ENCODE data around the genes ZNRF1 and CLEC3A.

GRCh38 chr16:74868467-74869112, 94.0 kb upstream of the FA2H start:
- PRO-cap: no peak
- RAMPAGE, long total RNA, 2 experiments: no peak in any of the 2 experiments

GRCh38 chr16:74887942-74888585, 96.9 kb downstream of the WDR59 start:
- PRO-cap: no peak
- RAMPAGE, long total RNA, 2 experiments: no peak in any of the 2 experiments

GRCh38 chr16:74998410-74999129, at the start of gene ZNRF1:
TSS of gene ZNRF1 (plus strand) at chr16:74999024.
- PRO-cap: unidirectional peak, plus-strand start at chr16:74999033
- RAMPAGE, long total RNA, 2 experiments: no peak in any of the 2 experiments

DNA sequence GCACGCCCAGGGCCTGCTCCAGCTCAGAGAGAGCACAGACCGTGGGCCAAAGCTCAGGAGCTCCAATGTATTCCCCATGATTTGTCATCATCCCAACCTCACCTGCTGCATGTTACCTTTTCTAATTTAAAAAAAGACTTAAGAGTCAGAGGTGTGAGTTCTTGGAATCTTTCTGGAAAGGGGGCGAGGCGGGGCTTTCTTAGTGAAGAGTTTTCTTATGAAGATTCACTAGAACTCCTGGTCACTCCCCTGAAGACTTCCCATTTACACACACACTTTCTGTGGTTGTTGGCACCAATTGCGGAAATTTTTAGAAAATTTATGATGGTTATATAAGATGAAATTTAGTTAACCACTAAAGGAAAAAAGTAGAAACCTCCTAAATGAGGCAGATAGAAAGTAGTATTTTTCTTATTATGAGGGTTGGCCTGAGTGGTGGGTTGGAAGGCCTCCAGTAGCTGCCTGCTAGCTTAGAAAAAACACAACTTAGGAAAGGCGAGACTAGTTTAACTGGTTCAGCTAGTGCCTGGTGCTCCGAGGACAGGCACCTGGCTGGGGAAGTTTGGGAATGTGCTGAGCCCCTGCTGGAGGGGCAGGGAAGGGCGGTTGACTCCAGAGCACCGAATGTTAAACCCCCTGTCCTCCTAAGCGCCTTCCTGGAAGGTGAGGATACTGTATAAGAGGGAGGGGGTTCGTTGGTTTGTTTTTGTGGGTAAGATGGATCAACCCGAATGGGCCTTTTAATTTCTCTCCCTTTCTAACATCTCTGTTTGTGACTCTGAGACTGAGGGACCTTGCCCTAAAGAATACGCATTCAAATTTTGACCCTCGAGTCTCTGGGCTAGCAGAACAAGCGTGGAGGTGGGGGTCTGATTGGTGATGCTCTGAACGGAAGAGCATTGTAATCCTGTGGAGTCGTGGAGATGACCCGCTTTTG, 19.9 kb downstream of the LDHD start:
- PRO-cap: unidirectional peak, plus-strand start at position 518 of the sequence
- RAMPAGE, long total RNA, 2 experiments: start-site peak on the plus strand in 1 of 2 experiments, centred at position 689 of the sequence, 5 reads per replicate

DNA sequence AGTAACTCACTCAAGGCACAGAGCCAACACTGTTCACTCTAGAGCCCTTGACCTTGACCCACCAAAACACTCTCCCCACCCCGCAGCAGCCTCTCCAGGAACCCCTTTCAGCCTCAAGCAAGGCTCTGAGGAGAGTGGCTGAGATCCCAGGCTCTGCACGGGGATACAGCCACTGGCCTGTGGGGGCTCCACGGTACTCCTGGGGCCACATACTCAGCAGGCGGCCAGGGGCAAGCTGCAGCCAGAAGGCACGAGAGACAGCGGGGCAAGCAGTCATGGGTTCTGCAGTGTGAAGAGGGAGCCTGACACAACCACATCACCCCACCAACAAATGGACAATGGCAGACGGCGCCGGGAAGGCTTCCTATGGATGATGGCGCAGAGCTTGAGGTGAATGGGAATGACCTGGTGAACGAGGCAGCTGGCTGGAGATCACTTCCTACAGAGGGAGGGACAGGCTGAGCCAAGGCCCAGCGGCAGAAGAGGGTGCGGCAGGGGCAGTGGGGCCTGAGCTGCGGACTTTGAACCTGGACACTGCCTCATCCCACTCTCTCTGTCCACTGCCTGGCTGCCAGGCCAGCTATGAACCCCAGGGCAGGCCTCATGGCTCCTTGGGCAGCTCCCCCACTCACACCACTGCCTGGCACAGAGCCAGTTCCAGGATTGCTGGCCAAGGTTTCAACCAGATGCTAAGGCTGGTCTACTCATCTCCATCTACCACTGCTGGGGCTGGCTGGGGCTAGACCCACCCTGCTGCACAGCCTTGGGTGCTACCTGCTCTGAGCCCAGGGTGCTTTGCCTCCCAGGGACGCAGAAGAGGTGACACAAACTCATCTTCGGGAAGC, 10.9 kb upstream of the BCAR1 start:
- PRO-cap: no peak
- RAMPAGE, long total RNA, 2 experiments: no peak in any of the 2 experiments

DNA sequence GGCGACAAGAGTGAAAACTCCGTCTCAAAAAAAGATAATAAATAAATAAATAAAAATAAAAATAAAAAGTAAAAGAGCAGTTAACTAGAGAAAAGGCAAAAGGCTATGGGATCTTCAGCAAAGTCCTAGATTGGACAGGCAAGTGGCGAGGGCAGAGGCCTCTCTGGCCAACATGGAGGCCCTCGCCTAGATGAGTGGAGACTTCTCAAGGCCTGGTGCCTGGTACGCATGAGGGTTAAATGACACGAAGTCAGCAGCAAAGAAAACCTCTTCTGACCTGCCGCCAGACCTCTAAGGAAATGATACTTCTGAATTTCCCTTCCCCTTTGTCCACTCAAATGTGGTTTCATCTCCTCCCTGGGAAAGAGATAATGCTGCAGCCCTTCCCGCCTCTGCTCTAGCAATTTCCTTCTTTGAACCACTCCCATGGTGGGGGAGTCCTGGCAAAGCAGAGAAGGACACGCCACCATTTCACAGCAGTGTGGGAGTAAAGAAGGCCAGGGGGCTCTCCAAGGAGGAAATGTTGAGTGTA, 65.6 kb upstream of the BCAR1 start:
- PRO-cap: no peak
- RAMPAGE, long total RNA, 2 experiments: no peak in any of the 2 experiments

DNA sequence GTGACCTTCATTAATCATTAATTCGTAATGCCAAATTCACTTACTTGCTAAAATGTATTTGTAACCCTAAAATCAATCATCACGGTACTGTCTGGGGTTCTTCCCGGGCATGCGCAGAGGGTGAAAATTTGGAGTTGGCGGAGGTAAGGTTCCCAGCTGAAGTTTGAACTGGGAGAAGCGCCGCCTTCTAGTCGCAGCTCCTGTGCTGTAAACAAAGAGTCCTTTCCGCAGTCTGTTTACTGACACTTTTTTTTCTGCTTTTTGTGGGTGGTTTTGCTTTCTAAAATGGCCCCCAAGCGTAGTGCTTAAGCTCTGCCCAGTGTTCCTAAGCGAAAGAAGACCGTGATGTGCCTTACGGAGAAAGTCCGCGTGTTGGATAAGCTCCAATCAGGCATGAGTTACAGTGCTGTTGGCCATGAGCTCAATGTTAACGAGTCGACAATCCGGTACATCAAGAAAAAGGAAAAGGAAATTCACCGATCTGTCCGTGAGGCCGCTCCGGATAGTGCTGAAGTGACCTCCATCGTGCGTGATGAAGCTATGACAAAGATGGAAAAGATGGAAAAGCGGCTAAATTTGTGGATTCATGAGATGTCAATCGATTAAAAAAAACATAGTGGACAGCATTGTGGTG, 496 bp upstream of the CFDP1 start:
- PRO-cap: bidirectional peak, plus-strand start at position 131 of the sequence, minus-strand start outside the sequence; unidirectional peak, plus-strand start at position 155 of the sequence; bidirectional peak, plus-strand start at position 335 of the sequence, minus-strand start at position 327 of the sequence
- RAMPAGE, long total RNA, 2 experiments: start-site peak on the plus strand in 1 of 2 experiments, centred at position 191 of the sequence, 8 reads per replicate

DNA sequence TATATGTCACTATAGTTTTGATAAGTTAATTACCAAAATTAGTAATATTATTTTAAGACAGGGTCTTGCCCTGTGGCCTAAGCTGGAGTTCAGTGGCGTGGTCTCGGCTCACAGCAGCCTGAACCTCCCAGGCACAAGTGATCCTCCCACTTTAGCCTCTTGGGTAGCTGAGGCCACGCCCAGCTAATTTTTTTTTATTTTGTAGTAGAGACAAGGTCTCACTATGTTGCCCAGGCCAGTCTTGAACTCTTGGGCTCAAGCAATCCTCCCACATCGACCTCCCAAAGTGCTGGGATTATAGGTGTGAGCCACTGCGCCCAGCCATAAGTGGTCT, 11.9 kb upstream of the CFDP1 start:
- PRO-cap: no peak
- RAMPAGE, long total RNA, 2 experiments: no peak in any of the 2 experiments

DNA sequence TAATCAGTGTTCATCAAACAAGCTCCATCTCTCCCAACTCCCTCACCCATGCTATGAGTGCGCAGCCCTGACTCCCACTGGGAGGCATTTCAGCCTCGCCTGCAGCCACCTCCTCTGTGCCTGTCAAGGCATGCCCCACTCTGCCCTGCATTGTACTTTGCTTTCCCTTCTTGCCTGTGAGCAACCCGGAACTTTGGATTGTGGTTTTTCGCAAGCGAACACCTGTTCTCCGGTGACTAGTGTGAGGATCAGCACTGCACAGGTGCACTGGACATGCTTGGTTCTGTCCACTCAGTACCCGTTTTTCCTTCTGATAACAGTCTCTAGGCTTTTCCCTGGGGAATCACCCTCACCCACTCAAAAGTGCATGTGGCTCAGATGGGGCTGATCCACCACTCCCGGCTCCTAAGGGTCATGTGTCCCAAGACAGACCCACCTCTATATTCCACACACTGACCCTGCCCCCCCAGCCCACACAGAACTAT, 9.1 kb downstream of the CHST6 start:
- PRO-cap: no peak
- RAMPAGE, long total RNA, 2 experiments: no peak in any of the 2 experiments

DNA sequence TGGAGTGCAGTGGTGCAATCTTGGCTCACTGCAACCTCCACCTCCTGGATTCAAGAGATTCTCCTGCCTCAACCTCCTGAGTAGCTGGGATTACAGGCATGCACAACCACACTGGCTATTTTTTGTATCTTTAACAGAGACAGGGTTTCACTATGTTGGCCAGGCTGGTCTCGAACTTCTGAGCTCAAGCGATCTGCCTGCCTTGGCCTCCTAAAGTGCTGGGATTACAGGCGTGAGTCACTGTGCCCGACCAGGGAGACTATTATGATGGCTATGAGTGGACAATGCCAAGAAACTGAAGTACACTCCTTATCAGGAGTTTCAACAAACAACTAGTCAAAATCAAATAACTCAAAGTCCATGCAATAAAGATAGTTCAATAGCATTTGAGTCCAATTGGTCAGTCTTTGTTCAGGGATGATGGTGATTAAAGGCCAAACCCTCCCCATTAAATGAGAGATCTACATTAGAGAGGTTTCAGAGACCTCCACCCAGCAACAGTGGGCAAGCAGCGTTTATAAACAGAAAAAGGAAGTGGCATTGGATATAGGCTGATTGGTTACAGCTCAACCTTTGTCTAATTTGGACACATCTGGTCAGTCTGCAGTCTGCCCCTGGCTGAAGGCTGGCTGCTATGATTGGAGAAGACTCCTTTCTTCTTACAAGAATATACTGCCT, 8.1 kb downstream of the CHST5 start:
- PRO-cap: no peak
- RAMPAGE, long total RNA, 2 experiments: no peak in any of the 2 experiments

GRCh38 chr16:75534641-75535488, 1.0 kb downstream of the CHST5 start:
- PRO-cap: no peak
- RAMPAGE, long total RNA, 2 experiments: no peak in any of the 2 experiments

DNA sequence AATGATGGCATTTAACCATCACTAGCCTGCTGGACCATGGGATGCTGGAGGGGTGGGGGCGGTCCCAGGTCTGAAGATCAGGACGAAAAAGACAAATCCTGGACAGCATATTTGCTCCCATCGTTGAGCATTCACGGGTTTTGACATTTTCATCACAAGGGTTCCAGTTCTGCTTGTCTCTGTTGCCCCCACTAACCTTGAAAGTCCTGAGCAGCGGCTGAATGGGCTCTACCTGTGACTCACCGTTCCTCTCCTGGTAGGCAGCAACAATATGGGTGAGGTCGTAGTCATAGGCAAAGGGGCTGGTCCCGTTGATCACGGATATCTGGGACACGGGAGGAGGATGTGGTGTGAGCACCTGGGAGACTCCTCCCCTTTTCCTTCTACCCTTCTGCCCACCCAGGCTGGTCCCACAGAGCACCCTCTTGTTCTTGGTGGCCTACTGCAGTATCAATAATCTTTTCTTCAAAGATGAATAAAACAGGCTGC, 6.5 kb upstream of the CHST5 start:
- PRO-cap: no peak
- RAMPAGE, long total RNA, 2 experiments: no peak in any of the 2 experiments

DNA sequence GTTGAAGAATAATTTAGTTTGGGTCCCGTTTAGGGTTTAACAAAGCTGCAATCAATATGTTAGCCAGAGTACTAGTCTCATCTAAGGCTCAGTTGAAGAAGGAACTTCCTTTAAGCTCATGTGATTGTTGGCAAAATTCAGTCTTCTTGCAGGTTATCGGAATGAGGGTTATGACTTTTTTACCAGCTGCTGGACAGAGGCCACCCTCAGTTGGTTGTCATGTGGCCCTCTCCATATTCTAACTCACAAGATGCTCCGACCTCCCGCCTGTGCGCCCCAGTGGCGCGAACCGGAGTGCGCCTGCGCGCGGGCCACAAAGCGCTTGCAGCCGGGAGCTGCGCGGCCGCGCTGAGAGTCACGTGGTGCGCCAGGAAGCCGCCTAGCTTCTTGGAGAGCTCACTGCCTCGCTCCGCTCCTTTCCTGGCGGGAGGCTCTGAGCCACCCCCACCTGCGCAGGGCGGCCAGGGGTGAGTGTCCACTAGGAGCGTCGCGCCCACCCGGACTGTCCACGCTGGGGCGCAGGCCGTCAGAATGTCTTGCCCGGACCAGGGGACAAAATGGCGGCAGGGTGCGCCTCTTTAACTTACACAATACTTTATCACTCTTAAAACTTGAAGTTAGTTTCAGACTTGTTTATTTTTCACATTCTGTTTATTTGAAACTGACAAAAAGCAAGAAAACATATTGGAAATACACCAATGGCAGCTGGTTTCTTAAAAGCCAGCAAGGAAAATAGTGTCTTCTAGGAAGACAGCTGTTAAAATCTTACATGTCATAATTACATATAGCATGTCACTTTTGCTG, 357.7 kb downstream of the CNTNAP4 start:
- PRO-cap: no peak
- RAMPAGE, long total RNA, 2 experiments: no peak in any of the 2 experiments

GRCh38 chr16:77499409-77500164, 64.8 kb upstream of the ADAMTS18 start:
- PRO-cap: no peak
- RAMPAGE, long total RNA, 2 experiments: no peak in any of the 2 experiments

GRCh38 chr16:77656792-77657494, 65.4 kb upstream of the NUDT7 start:
- PRO-cap: no peak
- RAMPAGE, long total RNA, 2 experiments: no peak in any of the 2 experiments

DNA sequence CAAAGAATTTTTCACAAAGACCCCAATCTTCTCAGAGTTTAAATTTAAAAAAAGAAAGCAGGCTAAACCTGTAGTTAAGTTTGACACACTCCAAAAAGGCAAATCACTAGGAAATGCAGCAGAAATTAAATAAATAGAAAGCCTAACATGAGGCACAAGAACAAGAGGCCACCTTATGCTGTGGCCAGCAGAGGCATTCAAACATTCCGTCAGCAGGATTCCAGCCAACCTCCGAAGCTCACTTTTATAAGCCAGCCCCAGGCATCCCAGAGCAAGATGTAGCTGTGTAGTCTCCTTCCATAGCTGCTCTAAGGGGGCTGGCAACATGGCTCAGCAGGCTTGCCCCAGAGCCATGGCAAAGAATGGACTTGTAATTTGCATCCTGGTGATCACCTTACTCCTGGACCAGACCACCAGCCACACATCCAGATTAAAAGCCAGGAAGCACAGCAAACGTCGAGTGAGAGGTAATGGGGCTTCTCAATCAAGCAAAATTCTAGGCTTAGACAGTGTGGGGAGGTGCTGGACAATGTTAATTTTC, at the start of gene CLEC3A:
Gene CLEC3A (plus strand): TSS at position 274 of the 541 bp plus-strand sequence.
- PRO-cap: no peak
- RAMPAGE, long total RNA, 2 experiments: no peak in any of the 2 experiments

GRCh38 chr16:78092507-78092933, 6.9 kb upstream of the WWOX start:
- PRO-cap: no peak
- RAMPAGE, long total RNA, 2 experiments: no peak in any of the 2 experiments

GRCh38 chr16:78461110-78461831, 361.8 kb downstream of the WWOX start:
- PRO-cap: no peak
- RAMPAGE, long total RNA, 2 experiments: no peak in any of the 2 experiments

GRCh38 chr16:78537312-78537923, 438.0 kb downstream of the WWOX start:
- PRO-cap: no peak
- RAMPAGE, long total RNA, 2 experiments: no peak in any of the 2 experiments

- PRO-cap: no peak
- RAMPAGE, long total RNA, 2 experiments: no peak in any of the 2 experiments
These were observed 547.6 kb downstream of the WWOX start for GRCh38 chr16:78646967-78647567.

All from lower leg skin (tissue), 2 donors.